Urinary bladder (tissue), 3 donors: ENCODE data around the genes STAMBP, DGUOK, BOLA3, SEMA4F and MRPL19.

- PRO-cap = bidirectional peak, plus-strand start at chr2:73717182, minus-strand start at chr2:73716991
- RAMPAGE, long total RNA = no peak
Measured at GRCh38 chr2:73716341-73717436, 20.5 kb downstream of the TPRKB start.

GRCh38 chr2:73828506-73829700, at the start of gene STAMBP:
TSS of gene STAMBP (plus strand) at chr2:73828961.
- PRO-cap = bidirectional peak, plus-strand start at chr2:73828983, minus-strand start at chr2:73828886; bidirectional peak, plus-strand start at chr2:73829233, minus-strand start at chr2:73829144
- RAMPAGE, long total RNA = start-site peak on the plus strand at chr2:73828973-73829001, 262 and 49 reads in 2 replicates

DNA sequence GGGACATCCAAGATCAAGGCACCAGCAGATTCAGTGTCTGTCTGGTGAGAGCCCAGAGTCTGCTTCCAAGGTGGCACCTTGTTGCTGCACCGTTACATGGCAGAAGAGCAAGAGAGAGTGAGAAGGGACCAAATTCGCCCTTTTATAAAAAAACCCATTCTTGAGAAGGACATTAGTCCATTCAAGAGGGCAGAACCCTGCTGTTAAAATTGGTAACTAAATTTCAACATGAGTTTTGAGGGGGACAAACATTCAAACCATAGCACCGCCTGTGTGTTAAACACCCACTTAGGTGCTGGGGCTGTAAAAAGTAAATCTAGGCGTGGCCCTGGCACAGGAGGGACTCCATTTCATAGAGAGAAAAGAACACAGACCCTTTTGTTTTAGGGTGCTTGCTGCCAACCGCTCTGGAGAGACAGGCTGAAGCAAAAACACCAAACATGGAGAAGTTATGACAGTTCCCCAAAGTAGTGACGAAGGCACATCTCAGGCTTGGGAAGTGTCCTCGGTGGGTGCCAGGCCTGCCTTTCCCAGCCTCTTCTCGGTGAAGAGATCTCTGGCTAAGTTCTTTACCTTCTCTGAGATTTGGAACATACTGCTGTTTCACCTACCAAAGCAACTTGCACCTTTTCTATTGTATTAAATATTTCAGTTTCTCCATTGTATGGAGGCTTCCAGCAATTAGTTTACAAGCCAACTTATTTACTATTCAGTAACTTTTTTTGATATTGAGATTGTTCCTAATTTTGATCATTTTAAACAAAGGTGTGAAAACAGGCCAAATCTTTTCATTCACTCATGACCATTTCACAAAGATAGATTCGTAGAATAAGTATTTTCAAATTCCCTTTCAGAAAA, 5.2 kb downstream of the ACTG2 start:
- PRO-cap = bidirectional peak, plus-strand start at position 502 of the sequence, minus-strand start at position 354 of the sequence
- RAMPAGE, long total RNA = no peak

DNA sequence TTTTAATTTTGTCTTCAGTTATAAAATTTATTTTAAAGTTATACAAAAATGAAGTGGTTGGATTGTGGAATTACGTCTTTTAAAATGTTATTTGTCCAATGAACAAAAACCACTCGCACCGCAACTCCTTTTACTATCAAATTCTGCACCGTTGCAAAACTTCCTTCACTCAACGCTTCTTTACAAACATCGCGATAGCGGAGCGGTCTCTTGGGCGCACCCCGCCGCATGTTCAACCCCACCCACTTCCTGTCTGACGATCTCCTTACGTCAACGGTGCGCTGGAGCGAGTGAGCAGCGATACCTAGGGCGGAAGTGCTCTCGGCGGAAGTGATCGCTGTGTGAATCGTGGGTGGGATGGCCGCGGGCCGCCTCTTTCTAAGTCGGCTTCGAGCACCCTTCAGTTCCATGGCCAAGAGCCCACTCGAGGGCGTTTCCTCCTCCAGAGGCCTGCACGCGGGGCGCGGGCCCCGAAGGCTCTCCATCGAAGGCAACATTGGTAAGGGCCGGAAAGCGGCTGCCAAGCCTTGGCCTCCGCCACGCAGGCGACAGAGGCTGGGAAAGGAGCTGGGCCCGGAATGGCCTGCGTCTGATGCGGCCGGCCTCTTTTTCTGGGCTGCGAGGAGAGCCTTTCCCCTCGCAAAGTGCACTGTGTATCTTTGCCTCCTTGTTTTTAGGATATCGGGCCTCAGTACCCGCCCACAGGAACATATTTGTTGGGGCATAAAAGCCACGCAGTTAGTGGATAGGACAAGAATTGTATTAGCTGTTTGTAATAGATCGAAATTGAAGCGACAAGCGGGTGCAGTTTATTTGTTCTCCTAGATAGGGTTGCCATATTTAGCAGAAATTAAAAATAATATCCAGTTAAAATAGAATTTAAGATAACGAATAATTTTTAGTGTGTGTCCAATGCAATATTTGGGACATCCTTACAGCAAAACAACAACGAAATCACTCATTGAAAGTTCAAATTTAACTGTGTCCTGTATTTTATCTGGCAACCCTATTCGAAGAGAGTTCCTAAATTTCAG, at the start of gene DGUOK:
Gene DGUOK (plus strand): TSS at position 327 of the 1,034 bp plus-strand sequence.
- PRO-cap = bidirectional peak, plus-strand start at position 340 of the sequence, minus-strand start at position 145 of the sequence; unidirectional peak, minus-strand start at position 648 of the sequence
- RAMPAGE, long total RNA = no peak

- PRO-cap = unidirectional peak, plus-strand start at chr2:73981714
- RAMPAGE, long total RNA = no peak
Measured at GRCh38 chr2:73980952-73981877, 3.5 kb upstream of the TET3 start.

GRCh38 chr2:74003906-74004391, 19.2 kb downstream of the TET3 start:
- PRO-cap = no peak
- RAMPAGE, long total RNA = no peak

DNA sequence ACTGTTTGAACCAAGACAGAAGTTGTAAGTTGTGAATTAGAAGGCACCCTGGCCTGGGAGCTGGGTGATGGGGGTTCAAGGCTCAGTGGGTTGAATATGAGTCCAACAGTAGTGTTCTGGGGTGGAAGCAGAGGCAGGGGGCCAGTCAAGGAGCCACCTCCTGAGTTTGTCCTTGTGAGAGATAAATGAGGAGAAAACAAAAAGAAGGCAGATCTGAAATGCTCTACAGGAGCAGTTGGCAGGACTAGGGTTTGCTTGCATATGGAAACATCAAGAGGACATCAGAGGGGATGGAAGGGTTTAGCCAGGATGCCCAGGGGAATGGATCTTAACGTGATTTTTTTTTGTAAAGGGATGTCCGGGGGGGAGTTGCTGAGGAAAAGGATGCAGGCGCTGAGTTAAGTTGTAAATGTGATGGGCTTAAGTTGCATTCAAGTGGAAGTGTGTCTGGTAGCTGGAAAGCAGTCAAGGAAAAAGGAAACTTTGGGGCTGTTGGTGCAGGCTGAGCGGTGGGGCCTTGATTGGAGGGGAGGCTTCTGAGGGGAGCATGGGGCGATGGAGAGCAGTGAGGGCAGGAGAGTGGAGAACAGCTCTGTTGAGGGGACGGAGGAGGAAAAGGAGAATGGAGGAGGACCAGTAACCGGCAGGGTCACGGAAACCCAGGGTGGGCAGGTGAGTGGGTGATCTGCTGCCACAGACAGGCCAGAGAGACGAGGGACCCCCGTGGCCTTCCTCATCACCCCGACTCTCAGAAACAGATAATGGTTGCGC, 46.1 kb downstream of the TET3 start:
- PRO-cap = no peak
- RAMPAGE, long total RNA = no peak

- PRO-cap = no peak
- RAMPAGE, long total RNA = no peak
Measured at GRCh38 chr2:74100202-74100855, 47.4 kb downstream of the BOLA3 start.

GRCh38 chr2:74142261-74142460, 5.6 kb downstream of the BOLA3 start:
- PRO-cap = no peak
- RAMPAGE, long total RNA = no peak

- PRO-cap = bidirectional peak, plus-strand start at chr2:74148084, minus-strand start at chr2:74147908
- RAMPAGE, long total RNA = start-site peak on the minus strand at chr2:74147877-74147916, 1,589 and 1,348 reads in 2 replicates
Measured at GRCh38 chr2:74147780-74148834, at the start of gene BOLA3. TSS of gene BOLA3 (minus strand) at chr2:74147912.

DNA sequence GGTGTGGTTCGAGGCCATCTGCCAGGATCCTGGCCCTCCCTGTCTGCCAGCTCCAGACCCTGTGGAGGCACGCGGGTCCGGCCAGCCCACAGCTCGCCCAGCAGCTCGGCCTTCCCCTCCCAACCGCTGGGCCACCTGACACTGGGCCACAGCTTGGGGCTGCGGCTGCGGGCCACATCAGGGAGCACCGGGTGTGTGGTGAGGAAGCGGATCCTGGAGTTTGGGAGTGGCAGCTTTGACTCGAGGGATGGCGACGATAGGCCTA, 7.0 kb downstream of the C2orf81 start:
- PRO-cap = no peak
- RAMPAGE, long total RNA = no peak

DNA sequence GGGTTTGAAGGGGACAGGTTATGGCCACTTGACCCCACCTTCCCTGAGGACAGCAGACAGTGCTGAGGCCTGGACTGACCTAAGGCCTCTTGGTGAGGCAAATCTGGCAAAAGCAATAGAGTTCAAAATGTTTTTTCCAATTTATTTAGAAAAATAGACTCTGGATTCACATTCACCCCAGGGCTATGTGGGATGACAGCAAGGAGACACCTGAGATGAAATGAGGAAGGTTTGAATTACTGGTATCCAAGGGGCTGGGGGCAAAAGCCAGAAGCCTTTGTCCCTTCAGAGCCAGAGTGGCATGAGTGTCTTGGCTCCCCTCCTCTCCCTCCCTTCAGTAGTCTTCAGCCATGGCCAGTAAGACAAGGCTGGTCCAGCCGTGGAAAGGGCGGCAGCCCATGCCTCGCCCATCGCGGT, 2.7 kb downstream of the WBP1 start:
- PRO-cap = no peak
- RAMPAGE, long total RNA = no peak

- PRO-cap = no peak
- RAMPAGE, long total RNA = no peak
Measured at GRCh38 chr2:74532438-74533512, 3.0 kb downstream of the HTRA2 start.

DNA sequence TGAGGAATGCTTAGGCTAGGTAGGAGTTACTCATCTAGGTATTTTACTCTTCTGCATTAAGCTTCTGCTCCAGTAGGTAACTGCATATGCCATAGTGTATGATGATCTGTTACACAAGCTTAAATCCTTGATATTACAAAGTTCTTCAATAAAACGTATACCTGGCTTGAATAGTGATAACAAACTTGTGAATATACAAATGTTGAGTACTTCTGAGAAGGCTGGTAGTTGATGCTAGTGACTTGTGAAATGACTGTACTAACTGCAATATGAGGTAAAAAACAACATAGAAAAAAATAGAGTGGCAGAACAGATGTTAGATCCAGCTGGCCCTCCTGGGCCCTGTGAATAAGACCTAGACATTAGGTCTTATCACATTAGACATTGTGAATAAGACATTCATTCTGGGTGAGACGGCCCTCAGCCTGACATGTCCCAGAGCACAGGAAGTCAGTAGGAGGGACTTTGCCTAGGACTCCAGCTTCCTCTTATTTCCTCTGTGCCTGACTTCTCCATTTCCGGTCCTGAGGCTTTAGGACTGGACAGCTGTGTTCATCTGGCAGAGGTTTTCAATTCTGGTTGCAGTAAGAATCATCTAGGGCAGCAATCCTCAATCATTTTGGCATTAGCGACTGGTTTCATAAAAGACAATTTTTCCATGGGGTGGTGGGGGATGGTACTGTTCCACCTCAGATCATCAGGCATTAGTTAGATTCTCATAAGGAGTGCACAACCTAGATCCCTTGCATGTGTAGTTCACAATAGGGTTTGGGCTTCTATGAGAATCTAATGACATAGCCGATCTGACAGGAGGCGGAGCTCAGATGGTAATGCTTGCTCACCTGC, 23.0 kb downstream of the DOK1 start:
- PRO-cap = no peak
- RAMPAGE, long total RNA = no peak

DNA sequence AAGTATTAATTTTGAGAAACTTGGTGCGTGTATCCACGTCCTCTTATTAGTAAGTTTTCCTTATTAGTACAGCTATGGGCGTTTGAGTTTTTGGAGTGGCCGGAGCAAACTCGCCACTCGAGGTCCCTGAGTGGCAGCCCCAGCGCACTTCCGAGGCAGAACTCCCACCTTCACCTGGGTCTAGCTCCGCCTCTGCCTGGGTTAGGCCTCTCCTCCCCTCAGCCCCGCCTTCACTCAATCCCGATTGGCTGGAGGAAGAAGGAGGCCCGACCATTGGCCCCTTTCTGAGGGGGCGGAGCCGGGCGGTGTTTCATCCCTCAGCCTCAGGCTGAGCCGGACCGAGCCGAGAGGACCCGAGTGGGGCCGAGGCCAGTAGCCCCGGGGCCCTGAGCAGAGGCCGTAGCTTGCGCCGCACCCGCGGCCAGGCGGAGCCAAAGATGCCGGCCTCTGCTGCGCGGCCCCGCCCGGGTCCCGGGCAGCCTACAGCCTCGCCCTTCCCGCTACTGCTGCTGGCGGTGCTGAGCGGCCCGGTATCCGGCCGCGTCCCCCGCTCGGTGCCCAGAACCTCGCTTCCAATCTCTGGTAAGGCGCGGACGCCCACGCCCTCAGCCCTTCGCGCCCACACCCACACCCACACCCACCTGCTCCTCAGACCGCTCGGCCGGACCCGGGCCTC, at the start of gene SEMA4F:
Gene SEMA4F (plus strand): TSS at position 308 of the 676 bp plus-strand sequence.
- PRO-cap = bidirectional peak, plus-strand start at position 341 of the sequence, minus-strand start at position 166 of the sequence
- RAMPAGE, long total RNA = no peak

DNA sequence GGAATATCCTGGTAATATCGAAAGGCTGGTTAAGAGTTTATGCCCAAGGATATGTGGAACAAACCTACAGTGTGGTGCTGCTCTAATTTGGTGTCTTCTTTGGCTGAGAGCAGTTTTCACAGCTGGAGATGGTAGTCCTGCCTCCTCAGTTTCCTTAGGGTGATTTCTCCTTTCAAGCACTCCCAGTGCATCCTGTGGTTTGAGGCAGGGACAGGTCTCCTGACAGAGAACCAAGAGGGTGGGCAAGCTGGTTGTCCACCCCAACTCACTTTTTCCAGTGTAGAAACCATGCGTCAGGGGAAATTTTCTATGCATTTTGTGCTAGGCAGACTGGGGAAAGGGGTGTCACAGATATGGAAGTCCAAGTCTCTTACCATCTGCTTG, 76.7 kb downstream of the SEMA4F start:
- PRO-cap = no peak
- RAMPAGE, long total RNA = no peak

- PRO-cap = no peak
- RAMPAGE, long total RNA = no peak
Measured at GRCh38 chr2:74873871-74874614, 40.1 kb downstream of the HK2 start.

- PRO-cap = no peak
- RAMPAGE, long total RNA = no peak
Measured at GRCh38 chr2:74881250-74881865, 47.4 kb downstream of the HK2 start.

GRCh38 chr2:75646385-75647702, at the start of gene MRPL19:
TSS of gene MRPL19 (plus strand) at chr2:75646783.
- PRO-cap = bidirectional peak, plus-strand start at chr2:75646785, minus-strand start at chr2:75646685
- RAMPAGE, long total RNA = start-site peak on the plus strand at chr2:75646796-75646810, 375 and 67 reads in 2 replicates

DNA sequence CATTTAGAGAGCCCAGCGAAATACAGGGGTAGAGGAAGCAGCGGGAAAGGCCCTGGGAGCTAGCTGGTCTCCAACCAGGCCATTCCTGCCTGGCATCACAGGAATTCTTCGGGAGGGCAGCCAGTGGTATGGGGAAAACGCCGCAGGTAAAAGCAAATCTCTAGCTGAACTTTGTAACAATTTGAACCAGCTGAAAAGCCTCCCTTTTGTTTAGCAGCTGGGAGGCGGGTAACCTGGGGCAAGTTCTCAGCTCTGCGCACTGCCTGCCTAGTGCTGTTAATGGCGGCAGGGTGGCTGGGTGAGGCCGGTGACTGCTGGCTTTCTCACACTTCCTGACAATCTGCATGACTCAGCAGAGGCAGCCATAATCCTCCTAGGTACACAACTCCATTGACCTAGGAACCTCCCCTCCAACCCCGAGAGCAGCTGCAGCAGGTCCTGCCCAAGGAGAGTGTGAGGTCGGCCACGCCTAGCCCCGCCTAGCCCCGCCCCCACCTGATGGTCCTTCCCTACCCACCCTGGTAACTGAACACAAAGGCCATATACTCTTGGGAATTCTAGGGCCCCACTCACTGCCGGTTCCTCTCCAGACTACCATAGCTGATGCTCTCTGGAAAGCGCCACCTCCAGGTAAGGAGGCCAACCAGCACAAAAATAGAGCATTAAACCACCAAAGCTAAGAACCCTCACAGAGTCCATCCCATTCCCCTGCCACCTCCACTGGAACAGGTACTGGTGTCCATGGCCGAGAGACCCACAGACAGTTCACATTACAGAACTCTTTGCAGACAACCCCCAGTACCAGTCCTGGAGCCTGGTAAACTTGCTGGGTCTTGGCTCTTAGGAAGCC, 483.7 kb upstream of the REG3G start:
- PRO-cap = no peak
- RAMPAGE, long total RNA = no peak